Melanocyte of skin (primary cell): Measurements from ENCODE around the genes H2AC19, APH1A and MRPS21.

- CAGE, long polyA plus RNA, 2 experiments = no peak in any of the 2 experiments
Observed at GRCh38 chr1:149708305-149708967, 74.1 kb upstream of the FCGR1A start.

DNA sequence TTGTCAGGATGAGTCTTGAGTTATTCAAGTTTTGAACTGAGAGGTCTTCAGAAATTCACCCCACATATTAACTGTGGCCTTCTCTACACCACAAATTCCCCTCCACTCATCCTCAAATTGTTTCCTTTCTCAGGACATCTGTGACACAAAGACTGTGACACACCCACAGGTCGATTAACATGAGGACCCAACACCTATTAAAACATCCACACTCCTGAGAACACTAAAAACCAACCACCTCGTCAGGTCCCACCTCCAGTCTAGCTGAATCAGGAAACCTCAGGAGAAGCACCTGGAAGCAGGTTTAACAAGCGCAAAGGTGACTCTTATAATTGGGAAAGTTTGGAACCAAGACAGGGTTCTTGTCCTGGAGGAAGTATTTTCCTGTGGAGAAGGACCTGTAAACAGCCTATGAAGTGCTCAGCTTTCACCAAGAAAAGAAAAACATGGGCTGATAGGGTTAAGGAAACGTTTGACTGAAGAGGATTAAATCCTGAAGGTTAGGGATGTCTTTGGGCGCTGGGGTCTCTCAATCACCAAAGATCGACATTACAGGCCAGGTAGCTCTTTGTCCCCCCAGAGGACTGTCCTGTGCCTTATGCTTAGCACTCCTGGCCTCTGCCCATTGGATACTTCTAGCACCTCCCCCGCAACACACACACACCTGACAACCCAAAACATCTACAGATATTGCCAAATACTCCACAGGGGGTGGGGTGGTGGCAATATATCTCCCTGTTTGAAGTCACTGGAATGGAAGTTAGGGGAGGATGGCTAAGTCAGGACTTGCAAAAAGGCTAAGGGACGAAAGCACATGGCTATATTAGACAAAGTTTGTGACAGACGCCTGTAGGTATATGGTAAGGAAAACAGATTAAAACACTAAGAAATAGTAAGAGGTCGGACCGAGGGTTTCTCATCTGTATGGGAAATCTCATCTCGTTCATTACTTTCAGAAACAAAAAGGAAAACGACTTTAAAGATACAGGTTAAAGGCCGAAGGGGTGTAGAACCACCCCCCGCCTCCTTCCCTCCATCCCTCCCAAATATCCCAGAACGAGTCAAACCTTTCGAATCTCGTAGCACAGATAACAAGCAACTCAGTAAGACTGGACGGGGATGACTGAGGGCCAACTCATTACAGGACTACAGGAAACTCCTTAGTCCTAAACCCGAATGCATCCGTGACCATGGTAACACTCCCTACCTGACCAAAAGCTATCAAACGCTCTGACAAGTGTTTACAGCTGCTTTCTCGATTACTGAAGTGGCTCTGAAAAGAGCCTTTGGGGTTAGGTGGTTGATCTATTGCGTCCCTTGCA, 1.1 kb downstream of the H2BC18 start:
- CAGE, long polyA plus RNA, 2 experiments = no peak in any of the 2 experiments

DNA sequence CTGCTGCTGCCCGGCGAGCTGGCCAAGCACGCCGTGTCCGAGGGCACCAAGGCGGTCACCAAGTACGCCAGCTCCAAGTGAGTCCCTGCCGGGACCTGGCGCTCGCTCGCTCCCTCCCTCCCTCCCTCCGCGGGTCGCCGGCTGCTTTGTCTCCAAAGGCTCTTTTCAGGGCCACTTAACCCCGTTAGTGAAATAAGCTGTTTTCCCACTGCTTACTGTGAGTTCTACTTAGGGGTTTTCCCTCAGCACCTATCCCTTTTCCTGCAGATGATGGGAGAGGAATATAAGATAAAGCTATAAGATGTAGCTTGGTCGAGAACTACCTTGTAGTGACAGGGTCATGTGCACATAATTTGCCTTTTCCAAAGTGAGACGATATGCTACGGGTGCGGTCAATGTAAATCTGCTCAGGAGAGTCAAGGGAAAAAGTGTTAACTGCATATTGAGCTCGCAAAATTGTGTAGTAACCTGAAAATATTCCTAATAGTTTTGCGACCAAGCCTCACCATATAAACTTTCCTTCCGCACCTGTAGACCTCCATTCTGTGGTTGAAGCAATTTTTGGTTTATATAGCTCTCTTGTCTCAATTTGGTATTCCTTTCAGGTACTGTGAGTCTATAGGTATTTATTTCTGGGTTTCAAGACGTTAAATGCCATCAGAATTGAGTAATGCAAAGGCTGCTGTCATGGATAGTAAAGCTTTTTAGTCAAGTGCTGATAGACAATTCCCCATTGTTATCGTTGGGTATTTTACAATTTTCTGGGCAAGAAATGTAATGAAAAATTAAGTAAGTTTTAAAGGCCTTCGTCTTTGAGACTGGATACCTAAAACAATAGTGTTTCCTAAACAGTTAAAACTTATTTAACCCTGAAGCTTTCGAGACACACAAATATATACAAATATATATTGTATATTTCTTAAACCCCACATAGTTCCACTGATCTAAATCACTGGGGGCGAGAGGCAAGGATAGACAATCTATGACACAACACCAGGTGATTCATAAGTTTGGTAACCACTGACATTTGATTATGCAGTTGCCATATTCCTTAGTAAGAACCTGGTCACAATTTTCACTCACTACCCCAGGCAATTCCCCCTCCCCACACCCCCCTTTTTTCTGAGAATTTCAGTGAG, 1.2 kb upstream of the H2AC18 start:
- CAGE, long polyA plus RNA, 2 experiments = no peak in any of the 2 experiments

- CAGE, long polyA plus RNA, 2 experiments = no peak in any of the 2 experiments
Observed at GRCh38 chr1:149845309-149846169, 3.0 kb upstream of the H2AC18 start.

DNA sequence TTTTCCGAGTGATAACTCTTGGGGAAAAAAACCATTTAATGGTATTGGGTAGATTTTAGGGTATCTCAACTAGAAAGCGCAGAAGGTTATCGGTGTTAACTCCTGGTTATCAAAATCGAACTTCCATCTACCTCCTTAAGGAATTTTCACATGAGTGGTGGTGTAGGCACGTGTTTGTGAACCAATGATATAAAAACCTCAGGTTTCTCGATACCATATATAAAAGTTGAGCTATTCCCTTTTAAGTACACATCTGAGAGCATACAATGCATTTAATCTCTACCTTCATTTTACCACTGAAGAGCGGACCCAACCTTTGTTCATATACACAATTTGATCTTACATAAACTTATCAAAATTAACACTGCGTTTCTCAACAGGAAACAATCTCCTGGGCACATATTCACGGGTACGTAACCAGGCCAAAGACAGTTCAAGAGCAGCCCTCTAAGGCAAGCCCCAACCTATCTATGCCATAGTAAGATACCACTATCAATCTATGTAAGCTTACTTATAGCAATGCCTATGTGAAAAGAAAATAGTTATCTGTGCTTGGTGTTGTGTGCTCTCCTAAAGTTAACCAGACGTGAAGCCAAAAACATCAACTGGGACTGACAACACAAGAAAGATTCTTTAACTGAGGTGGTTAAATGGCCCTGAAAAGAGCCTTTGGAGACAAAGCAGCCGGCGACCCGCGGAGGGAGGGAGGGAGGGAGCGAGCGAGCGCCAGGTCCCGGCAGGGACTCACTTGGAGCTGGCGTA, 1.0 kb upstream of the H2AC19 start:
- CAGE, long polyA plus RNA, 2 experiments = no peak in any of the 2 experiments

- CAGE, long polyA plus RNA, 2 experiments = no peak in any of the 2 experiments
Observed at GRCh38 chr1:149850470-149851338, at the start of gene H2AC19. TSS of gene H2AC19 (plus strand) at chr1:149851061.

DNA sequence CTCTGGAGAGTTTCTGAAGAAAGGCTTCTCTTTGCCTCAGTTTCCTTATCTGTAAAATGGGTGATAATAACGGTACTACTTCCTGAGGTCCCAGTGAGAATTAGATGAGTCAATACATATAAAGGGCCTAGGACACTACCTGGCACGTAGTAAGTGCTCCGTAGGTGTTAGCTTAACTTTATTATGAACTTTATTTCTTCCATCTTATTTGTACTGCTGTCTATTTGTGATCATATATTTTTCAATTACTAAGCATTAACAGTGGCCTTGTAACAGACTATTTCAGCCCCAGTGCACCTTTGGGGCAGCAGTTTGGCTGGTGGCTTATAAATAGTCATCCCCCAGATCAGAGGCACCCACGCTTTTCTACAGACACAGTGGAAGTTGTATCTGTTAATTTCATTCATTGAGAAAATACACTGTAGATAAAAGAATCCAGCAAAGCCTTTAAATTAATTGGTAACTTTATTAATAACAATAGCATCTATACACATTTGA, 2.4 kb downstream of the H2BC21 start:
- CAGE, long polyA plus RNA, 2 experiments = no peak in any of the 2 experiments

DNA sequence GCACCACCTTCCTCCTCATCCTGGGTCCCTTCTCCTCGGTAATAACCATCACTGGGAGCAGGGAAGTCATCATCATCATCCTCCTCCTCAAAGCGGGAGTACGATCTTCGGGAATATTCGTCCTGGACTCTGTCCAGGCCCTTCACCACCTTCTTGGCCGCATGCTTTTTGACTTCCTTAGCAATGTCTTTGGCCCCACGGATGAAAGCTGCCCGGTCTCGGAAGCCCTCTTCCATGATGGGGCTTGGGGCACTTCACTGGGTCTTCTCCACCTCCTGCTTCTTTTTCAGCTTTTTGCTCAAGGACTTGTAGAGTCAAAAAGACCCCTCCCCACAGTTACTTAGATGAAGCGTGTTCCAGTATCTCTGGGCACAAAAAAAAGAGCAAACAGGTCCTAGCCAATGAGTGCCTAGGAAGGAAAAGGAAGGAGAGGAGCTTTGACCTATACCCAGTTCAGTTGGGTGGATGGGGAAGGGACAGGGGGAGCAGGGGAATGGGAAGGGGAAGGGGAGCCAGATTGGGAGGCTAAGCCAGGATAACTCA, 4.0 kb downstream of the SV2A start:
- CAGE, long polyA plus RNA, 2 experiments = no peak in any of the 2 experiments

DNA sequence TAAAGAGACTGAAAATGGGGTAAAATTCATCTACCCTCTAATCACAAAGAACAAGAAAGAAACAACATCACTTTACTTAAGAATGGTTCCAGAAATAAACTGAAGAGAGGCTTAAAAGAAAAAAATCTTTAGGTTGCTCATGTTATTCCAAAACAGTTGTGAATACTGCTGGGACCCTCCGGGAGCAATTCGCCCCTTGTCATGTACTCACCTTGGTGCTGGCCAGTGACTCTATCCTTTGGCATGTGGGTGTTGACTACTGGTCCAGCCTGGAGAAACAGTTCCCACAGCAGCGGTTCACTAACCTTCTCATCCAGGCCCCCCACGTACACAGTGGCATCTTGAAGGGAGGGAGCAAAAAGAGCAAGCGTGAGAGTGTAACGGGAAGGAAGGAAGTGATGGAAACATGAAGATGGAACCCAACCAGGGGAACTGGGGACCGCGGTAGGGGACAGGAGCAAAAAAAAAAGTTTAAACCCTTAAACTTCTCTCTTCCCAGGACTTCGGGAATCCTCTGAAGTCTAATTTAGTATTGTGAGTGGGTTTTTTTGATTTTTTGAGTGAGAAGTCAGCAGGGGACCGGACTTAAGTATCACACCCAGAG, 546 bp downstream of the SF3B4 start:
- CAGE, long polyA plus RNA, 2 experiments = no peak in any of the 2 experiments

GRCh38 chr1:150008627-150009260, 1.8 kb downstream of the OTUD7B start:
- CAGE, long polyA plus RNA, 2 experiments = no peak in any of the 2 experiments

GRCh38 chr1:150138082-150138694, 11.5 kb upstream of the PLEKHO1 start:
- CAGE, long polyA plus RNA, 2 experiments = no peak in any of the 2 experiments

- CAGE, long polyA plus RNA, 2 experiments = no peak in any of the 2 experiments
Observed at GRCh38 chr1:150150379-150151188, 868 bp downstream of the PLEKHO1 start.

GRCh38 chr1:150155912-150156335, 6.2 kb downstream of the PLEKHO1 start:
- CAGE, long polyA plus RNA, 2 experiments = no peak in any of the 2 experiments

DNA sequence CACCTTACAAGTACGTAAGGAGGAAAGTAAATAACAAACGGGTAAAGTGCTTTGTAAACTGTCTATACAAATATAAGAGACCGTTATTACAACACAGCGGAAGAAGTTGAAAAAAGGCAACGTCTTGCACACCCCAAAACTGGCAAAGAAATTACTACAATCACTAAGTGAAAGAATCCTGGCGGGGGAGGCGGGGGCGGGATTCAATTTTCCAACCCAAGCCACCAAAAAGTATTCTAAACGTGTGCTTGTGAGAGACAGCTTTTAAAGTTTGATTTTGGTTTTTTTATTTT, 1.9 kb downstream of the ANP32E start:
- CAGE, long polyA plus RNA, 2 experiments = no peak in any of the 2 experiments

- CAGE, long polyA plus RNA, 2 experiments = no peak in any of the 2 experiments
Observed at GRCh38 chr1:150256300-150257333, 957 bp upstream of the CA14 start.

- CAGE, long polyA plus RNA, 2 experiments = no peak in any of the 2 experiments
Observed at GRCh38 chr1:150268189-150269038, at the start of gene APH1A. TSS of gene APH1A (minus strand) at chr1:150269016.

DNA sequence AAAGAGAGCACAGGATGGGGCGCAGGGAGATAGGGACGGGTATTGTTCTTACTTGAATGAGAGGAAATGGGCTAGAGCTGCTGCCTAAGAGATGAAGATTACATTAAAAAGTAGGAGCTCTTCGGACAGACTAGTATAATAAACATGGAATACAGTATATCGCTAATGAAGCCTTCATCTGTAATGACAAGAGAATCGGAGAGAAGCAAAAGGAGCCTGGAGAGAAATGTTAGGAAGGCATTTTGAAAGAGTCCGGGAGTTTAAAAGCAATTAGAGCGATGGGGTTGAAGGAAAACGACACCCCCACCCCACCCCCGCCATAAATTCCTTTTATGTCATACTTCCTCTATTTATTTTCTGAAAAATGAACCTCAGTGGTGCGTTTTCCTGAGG, 525 bp upstream of the APH1A start:
- CAGE, long polyA plus RNA, 2 experiments = no peak in any of the 2 experiments

DNA sequence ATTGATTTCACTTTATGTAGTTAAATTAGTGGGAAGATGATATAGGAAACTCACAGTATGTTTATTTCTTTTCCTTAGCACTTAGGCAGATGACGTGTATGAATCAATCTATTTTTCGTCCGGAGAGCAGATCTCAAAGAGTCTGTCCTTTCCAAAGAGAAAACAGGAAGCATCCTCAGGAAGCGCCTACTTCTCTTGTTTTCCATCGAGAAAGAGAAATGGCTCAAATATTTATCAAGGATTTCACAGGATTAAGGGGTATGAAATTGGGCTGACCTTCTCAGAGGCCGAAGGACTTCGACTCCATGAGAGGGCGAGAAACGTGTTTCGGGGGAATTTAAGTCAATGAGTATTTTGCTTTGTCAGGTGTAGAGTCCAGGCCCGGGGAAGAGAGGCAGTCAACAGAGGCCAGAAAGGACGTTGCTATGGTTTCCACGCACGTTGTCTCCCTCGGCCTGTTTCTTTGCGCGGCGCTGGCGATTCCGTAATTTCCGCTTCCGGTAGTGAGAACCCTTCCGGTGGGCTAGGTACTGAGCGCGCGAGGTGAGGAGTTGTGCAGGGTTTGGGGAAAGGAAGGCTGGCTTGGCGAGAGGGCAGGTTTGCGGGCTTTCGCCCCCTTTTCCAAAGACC, at the start of gene MRPS21:
TSS of gene MRPS21 (plus strand) at position 506 of the 630 bp plus-strand sequence.
- CAGE, long polyA plus RNA, 2 experiments = start-site peak on the plus strand in 2 of 2 experiments, centred at positions 524 to 531 of the sequence, 93 to 1,403 reads per replicate

DNA sequence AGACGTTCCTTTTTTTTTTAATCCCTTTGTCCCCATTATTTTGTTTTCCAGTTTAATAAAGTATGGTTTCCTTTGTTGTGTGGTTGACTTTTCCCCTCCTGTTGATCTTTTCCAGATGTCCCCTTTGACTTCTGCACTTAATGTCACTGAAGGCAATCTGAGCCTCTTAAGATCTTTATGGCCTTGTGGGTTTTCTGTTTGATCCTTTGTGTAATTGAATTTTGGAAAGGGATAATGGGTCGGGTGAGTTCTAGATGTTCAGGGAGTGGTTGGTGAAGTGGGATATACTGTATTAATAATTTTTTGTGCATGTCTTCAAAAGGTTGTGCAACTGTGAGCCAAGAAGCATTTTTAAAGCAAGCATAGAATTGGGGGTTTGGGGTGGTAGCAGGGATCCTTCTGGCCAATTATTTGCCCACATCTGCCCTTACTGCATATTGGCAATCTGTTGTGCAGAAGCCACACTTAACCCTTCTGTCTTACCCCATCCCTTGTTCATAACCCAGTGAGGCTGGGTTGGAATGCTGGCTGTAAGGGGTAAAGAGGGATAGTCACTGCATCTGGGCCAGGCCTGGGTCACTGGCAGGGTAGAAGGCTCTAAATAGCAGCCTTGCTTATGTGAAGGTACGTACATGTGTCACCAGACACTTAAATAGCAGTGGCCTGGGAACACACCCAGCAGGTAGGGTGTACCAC, 10.1 kb upstream of the TARS2 start:
- CAGE, long polyA plus RNA, 2 experiments = no peak in any of the 2 experiments

DNA sequence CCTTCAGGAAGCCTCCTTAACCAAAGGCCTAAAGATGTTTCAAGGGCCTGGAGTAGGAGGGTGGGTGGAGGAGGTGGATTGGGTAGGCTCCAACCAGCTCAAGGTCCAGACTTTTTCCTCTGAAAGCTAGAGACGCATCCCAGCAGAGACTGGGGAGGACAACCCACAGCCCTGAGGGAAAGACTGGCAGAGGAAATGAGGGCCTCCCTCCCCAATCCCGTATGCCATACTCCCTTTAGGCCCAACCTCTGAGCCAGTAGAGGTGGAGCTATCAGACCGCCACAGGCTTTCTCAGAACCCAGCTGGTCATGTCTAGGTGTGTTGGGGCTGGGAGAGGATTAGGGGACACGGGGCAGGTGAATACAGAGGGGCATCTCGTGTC, 1.1 kb downstream of the ECM1 start:
- CAGE, long polyA plus RNA, 2 experiments = no peak in any of the 2 experiments